Urinary bladder (tissue), 3 donors: Measurements from ENCODE around the gene MFSD4B.

- PRO-cap: no peak
- RAMPAGE, long total RNA: no peak
Measured at GRCh38 chr6:110959380-110959655, 812 bp downstream of the GTF3C6 start.

- PRO-cap: no peak
- RAMPAGE, long total RNA: no peak
Measured at GRCh38 chr6:110971367-110971857, 10.4 kb upstream of the RPF2 start.

DNA sequence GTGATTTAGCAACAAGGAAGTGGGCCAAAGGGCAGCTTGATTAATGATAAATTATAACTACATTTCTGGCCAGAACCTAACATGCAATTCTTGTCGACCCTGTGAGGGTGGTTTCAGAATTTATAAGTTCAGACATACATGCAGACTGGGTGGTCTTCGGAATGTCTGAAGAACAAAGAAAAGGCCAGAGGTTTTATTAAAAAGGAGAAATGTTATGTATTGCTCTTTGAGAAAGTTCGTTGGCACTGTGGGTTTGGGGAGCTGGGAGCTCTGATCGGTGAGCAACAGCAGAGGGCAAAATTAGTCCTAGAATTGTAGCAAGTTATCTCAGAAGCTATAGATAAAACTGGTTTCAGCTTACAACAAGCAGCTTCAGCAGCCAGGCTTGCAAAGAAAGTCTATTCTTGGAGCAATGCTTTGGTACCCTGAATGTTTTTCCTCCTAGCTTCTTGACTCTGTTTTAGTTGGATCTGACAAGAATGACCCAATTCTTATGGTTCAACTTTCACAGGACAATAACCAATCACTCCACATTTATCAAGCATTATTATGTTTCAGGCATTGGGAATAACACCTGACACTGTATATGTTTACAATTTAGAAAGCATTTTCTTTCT lies 50.9 kb downstream of the RPF2 start:
- PRO-cap: no peak
- RAMPAGE, long total RNA: no peak

- PRO-cap: no peak
- RAMPAGE, long total RNA: no peak
Measured at GRCh38 chr6:111196366-111196885, 62.7 kb upstream of the MFSD4B start.

GRCh38 chr6:111258516-111259821 lies at the start of gene MFSD4B:
MFSD4B (plus strand) TSS chr6:111259339.
- PRO-cap: bidirectional peak, plus-strand start at chr6:111259328, minus-strand start at chr6:111259194
- RAMPAGE, long total RNA: start-site peak on the plus strand at chr6:111259315-111259392, 26 and 132 reads in 2 replicates

GRCh38 chr6:111387442-111388381 lies 95.3 kb downstream of the REV3L start:
- PRO-cap: no peak
- RAMPAGE, long total RNA: no peak

GRCh38 chr6:111415467-111416017 lies 67.5 kb downstream of the REV3L start:
- PRO-cap: no peak
- RAMPAGE, long total RNA: no peak

GRCh38 chr6:111481513-111481814 lies 1.6 kb downstream of the REV3L start:
- PRO-cap: no peak
- RAMPAGE, long total RNA: no peak

DNA sequence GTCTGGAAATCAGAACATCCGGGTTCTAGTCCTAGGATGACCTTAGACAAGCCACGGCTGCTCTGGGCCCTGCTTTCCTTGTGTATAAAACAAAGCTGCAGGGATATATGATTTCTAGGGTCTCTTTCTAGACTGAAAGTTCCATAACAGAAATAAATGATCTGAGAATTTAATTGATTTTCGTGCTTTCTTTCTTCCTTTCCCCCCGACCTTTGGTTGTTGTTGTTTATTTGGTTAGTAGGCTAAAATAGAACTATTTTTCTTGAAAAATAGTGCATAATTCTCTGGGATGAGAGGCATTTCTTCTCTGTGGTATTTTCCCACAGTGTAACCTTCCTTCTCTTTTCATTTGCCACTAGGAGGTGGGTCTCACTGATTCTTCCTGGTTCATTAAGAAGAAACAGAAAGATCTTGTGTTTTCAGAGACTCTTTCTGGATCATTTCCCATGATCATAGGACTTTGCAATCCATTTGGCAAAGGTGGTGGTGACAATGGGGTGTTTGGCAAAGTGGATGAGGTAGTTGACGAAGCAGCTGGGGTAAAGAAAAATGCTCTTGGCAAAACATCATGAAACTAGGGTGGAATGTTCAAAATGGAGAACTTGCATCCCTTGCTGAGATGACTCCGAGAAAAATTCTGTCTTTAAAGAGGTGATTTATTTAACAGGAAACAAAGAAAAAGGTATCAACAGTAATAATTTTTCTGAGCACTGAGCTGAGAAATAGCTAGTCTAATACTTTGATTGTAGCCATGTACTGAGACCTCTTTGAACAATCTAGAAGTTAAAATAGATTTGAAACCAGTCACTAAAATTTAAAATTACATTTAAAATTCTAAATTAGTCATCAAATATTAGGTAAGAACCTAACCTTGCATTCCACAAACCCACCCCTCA lies 50.7 kb downstream of the TRAF3IP2 start:
- PRO-cap: bidirectional peak, plus-strand start at position 507 of the sequence, minus-strand start at position 392 of the sequence
- RAMPAGE, long total RNA: no peak

DNA sequence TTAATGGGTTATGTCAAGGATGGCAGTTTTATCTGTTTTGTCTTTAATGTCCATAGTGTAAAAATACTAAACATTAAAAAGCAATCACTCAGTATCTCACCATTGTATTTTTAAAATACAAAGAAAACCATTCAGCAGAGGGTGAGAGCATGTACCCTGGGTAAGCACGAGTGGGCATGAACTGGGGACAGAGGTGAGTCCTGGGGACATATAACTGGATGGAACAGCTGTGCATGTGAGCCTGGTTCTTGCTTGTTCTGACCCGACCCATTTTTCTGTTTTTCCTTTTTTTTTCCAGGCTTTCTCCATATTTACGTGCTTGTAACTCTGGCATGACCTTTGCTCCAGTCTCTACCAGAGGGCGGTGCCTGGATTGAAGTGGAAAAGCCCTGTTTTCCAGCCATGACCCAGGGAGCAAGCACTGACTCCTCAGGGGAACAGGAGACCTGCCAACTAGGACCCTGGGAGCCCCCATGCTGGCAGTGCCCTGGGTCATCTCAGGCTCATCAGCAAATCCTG lies 8.1 kb downstream of the TRAF3IP2 start:
- PRO-cap: unidirectional peak, plus-strand start at position 399 of the sequence
- RAMPAGE, long total RNA: no peak

GRCh38 chr6:111663012-111663604 lies 57.4 kb upstream of the TRAF3IP2 start:
- PRO-cap: no peak
- RAMPAGE, long total RNA: no peak

GRCh38 chr6:111664075-111665136 lies 58.7 kb upstream of the TRAF3IP2 start:
- PRO-cap: no peak
- RAMPAGE, long total RNA: no peak

DNA sequence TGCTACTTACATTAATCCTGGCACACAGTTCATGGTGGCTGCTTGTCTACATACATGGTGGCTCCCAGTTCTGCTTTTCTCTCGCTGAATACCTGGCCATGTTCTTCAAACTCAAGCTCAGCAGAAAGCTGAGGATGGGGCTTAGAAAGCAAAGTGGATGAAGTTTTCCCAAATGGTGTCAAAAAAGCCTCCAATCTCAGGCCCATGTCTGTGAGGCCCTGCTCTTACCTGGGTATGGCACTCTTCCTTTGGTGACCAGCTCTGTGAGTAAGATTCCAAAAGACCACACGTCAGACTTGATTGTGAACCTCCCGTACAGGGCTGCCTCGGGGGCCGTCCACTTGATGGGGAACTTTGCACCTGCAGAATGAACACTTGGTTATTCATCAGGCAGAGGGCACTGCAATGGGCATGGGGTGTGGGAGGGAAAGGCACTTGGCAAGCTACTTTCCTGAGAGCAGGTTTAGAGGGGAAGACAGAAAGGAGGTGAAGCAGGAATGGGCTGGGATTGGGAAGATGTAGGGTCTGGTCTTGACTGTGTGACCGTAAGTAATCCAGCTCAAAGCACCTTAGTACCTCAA lies 68.7 kb upstream of the TRAF3IP2 start:
- PRO-cap: no peak
- RAMPAGE, long total RNA: no peak

DNA sequence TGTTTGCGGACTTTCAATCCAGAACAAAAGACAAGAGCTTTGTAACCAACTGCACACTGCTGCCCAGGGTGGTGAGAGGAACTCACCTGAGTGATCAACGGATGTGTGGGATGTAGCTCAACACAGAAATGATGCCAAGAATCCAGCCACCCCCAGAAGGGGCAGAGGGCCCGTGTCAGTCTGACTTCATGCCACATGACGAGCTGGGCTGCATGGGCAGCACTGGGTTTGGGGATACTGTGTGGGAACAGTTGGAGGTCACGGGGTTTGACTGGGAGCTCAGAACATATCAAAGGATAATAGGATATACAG lies 79.4 kb upstream of the TRAF3IP2 start:
- PRO-cap: no peak
- RAMPAGE, long total RNA: no peak

GRCh38 chr6:111686043-111686425 lies 80.4 kb upstream of the TRAF3IP2 start:
- PRO-cap: no peak
- RAMPAGE, long total RNA: no peak

DNA sequence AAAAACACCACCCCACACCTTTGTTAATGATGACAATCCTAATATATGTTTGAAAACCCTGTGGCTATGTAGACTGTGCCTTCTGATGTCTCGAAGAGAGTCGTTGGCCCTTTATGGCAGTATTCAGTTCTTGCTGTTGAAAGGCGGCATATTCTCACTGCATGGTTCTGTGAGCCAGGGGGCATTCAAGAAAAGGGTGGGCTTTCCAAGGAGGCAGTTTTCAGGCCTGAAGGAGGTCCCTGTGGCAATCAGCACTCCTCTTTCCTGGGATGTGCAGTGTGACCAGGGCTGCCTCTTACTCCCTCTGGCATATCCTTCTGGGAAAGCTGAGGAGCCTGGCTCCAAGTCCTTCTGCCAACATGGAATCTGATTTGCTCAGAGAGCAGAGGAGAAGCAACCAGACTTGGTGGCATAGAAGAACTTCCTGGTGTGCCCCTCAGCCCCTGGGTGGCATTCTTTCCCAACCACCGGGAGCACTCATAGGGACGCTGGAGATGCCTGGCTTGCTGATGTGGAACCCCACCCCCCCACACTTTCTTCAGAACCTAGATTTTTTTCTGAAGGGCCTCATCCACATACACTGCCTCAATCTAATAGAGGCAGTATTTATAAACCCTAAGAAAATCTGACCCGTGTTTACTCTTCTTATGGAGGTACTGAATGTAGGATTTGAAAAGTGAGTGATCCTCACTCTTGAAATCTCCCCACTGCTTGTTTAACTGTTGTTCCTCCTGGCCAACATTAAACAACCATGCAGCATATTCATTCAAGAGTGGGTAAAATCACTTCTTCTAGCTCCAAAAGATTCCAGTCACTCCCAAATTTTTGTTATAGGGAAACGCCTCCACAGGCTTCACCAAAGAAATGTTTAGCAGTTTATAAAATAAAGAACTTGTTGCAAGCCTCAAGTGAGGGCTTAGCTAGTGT lies 107.6 kb upstream of the TRAF3IP2 start:
- PRO-cap: no peak
- RAMPAGE, long total RNA: no peak

DNA sequence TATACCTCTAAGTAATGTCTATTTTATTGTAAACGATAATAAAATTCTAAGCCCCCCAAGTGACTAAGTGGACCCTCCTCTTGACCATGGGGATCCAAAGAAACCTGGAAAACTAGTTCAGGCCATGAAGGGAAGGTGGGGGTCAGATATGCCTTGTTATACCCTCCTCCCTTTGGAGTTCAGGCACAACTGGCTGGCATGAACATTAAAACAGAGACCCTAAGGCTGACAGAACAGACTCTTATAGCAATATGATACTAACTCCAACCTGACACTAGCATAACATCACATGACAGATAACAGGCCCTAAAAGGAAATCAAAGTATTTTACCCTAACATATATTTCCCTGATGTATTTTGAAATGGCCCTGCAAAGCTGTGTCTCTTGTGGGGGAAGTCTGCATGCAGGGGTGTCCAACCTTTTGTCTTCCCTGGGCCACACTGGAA lies 110.9 kb downstream of the FYN start:
- PRO-cap: no peak
- RAMPAGE, long total RNA: no peak

GRCh38 chr6:111785280-111785596 lies 88.0 kb downstream of the FYN start:
- PRO-cap: no peak
- RAMPAGE, long total RNA: no peak

- PRO-cap: no peak
- RAMPAGE, long total RNA: no peak
Measured at GRCh38 chr6:111799530-111800179, 73.6 kb downstream of the FYN start.

- PRO-cap: no peak
- RAMPAGE, long total RNA: no peak
Measured at GRCh38 chr6:112144512-112144769, 57.0 kb downstream of the FAM229B start.